Measurements from ENCODE around the genes HAUS5, KMT2B, PROSER3 and NPHS1.

DNA sequence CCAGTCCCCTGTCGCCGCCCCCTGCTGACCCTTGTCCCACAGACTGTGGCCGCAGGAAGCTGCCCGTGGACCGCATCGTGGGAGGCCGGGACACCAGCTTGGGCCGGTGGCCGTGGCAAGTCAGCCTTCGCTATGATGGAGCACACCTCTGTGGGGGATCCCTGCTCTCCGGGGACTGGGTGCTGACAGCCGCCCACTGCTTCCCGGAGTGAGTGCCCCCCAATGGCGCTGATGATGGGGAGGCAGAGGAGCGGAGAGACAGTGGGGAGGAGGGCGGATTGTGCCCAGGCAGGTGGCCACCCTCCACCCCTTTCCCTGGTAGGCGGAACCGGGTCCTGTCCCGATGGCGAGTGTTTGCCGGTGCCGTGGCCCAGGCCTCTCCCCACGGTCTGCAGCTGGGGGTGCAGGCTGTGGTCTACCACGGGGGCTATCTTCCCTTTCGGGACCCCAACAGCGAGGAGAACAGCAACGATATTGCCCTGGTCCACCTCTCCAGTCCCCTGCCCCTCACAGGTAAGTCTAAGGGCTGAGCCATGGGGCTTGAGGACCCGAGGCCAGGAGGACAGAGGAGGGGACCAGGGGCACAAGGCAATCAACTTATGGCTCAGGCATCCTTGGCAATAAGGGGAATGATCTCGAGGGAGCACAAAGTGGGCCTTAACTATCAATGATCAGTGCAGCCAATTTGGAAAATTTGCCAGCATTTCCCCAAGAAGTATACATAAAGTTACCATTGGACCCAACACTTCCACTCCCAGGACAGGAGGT is 19.0 kb downstream of the HPN start:
- RRBS = 73% methylated on average over 4 of the region's 29 CpGs

DNA sequence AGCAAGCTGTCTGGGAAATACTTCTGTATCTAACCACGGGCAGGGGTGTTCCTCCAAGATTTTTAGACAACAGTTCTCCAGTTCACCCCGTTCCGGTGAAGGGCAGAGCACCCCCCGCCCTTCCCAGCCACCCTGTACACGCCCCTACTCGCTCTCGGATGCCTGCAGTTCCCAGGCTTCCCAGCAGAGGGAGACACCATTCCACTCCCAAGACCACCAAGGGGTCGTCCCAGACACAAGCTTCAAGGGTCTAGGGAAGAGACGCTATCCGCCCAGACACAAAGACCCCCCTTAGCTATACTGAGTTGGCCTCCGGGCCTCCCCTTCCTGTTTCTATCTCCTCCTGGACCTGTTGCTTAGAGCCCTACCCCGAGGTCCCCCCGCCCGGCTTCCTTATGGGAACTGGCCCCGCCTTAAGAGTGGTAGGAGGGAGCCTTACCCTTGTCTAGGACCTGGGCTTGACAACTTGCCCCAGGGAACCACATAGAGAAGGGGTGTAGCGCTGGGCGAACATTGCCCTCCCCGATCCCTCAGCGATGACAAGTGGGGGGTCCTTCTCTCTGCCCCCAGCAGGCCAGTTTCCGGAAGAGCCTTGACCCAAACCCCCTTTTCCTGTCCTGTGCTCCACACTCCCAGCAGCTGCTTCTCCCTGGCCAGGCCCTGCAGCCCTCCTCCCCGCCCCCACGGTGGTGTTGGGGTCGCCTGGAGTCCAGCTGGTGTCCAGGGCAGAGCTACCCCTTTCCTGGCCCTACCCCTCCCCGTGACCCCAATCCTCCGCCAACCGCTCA is 836 bp upstream of the FXYD3 start:
- RRBS = 3% methylated on average over 4 of the region's 26 CpGs

DNA sequence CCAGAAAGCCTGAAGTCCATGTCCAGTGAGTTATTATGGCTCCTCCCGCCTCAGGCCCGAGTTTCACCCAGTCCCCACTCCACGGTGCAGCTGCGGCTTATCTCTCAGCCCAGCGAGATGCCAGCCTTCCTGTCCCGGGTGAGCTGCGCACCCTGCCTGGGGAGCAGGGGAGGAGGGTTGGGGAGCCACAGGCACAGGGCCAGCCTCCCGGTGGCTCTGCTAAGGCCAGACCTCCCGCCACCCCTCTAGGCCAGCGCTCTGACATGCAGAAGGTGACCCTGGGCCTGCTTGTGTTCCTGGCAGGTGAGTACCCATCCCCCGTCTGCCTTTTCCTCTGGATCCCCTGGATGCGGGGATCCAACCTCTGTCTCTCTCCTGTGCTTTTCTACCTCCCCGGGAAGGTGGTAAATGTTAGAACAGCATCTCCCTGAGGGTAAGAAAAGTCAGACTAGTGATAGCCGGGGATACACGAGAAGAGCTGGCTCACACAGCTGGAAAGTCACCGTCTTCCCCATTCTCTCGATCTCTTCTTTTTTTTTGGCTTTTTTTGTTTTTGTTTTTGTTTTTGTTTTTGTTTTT is 3.6 kb downstream of the FXYD3 start:
- RRBS = 61% methylated on average over 3 of the region's 17 CpGs

- RRBS = 82% methylated on average over 7 of the region's 41 CpGs
These were observed 9.2 kb downstream of the LGI4 start for GRCh38 chr19:35125248-35126475.

GRCh38 chr19:35131148-35131550 is 3.7 kb downstream of the LGI4 start:
- RRBS = no CpG with 5 or more reads among the region's 20 CpGs

DNA sequence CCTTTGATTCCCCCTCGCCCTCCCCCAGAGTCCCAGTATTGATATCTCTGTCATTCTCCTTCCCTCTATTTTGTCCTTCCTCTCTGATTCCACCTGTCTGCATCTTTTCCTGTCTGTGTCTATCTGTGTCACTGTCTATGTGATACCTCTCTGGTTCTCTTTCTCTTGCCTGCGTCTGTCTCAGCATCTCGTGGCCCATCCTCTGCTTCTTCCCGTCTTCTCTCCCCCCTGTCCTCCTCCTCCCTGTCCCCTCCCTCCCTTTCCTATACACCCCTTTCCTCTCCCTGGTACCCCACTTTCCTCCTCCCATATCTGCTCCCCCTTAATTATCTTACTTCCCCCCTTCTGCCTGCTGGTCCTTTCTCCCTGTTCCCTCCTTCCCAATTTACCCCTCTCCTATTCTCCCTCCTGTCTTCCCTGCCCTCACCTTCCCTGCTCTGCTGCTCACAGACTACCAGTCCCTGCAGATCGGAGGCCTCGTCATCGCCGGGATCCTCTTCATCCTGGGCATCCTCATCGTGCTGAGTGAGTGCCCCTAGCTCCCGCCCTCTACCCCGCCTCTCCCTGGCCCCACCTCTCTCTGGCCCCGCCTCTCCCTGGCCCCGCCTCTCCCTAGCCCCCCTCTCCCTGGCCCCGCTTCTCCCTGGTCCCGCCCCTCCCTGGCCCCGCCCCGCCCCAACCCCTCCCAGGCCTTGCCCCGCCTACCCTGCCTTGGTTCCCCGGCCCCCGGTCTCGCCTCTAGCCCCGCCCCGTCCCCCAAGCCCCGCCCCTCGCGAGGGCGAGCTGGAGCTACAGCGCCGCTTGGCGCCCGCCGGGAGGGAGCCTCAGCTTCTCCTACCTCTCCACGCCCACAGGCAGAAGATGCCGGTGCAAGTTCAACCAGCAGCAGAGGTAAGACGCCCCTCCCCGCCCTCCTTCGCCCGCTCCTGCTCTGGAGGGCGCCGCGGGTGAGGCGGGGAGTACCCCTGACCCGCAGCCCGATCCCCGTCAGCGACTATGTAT is 2.1 kb upstream of the FXYD7 start:
- RRBS = 4% methylated on average over 7 of the region's 46 CpGs

GRCh38 chr19:35152573-35152872 is 2.0 kb upstream of the FXYD5 start:
- RRBS = no CpG with 5 or more reads among the region's 4 CpGs

DNA sequence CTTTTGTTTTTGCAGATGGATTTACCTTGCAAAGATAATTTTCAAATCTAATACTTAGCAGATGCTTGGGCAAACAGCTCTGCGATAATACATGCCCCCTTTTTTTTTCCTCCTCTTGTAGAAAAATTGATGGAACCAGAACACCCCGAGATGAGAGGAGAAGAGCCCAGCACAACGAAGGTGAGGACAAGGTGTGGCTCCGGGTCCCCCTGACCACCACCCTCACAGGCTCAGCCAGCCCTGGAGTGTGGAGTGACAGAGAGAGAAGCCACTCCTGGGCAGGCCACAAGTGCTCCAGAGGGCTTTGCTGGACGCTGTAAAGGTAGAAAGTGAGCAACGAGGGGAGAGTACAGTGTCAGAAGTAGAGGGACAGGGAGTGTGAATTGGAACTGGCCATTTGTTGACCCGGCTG is 2.2 kb downstream of the USF2 start:
- RRBS = 89% methylated on average over 1 of the region's 7 CpGs

DNA sequence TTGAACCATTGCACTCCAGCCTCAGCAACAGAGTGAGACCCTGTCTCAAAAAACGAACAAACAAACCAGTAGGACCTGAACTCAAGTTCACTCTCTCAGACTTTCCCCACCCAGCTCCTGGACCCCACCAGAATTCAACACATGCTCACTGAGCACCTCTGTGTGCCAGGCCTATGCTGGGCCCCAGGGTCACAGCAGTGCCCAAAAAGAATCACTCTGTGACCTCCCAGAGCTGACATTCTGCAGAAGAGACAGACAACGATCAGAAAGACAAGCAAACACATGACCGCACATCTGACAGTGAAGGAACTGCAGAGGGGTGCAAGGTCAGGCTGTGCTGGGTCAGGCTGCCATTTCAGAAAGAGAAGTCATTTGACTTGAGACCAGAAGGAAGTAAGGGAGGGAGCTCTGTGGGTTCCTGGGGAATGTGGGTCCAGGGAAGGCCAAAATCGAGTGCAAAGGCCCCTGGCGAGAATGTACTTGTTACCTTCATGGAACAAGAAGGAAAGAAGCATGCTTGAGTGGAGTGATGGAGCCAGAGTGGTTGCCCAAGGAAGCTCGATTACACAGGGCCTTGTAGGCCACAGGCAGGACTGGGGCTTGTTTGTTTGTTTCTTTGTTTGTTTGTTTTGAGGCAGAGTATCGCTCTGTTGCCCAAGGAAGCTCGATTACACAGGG is 11.5 kb upstream of the CD22 start:
- RRBS = no CpG with 5 or more reads among the region's 8 CpGs

DNA sequence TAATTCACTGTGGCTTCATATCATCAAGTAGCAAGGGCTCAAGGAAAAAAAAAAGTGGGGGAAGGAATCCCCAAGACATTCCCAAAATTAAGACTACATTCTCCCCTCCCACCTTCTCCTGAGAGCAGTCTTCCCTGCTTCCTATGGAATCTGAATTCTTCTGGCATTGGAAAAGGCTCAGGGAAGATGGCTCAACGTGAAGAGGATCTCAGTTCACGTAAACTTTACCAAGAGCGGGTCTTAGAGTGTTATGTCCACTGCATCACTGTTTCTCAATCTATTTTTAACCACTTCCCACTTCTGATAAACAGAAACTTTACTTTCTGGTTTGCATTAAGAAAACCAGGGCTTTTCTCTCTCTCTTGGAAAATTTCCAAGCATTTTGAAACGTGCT is 11.8 kb upstream of the FFAR2 start:
- RRBS = no CpG with 5 or more reads among the region's 4 CpGs

DNA sequence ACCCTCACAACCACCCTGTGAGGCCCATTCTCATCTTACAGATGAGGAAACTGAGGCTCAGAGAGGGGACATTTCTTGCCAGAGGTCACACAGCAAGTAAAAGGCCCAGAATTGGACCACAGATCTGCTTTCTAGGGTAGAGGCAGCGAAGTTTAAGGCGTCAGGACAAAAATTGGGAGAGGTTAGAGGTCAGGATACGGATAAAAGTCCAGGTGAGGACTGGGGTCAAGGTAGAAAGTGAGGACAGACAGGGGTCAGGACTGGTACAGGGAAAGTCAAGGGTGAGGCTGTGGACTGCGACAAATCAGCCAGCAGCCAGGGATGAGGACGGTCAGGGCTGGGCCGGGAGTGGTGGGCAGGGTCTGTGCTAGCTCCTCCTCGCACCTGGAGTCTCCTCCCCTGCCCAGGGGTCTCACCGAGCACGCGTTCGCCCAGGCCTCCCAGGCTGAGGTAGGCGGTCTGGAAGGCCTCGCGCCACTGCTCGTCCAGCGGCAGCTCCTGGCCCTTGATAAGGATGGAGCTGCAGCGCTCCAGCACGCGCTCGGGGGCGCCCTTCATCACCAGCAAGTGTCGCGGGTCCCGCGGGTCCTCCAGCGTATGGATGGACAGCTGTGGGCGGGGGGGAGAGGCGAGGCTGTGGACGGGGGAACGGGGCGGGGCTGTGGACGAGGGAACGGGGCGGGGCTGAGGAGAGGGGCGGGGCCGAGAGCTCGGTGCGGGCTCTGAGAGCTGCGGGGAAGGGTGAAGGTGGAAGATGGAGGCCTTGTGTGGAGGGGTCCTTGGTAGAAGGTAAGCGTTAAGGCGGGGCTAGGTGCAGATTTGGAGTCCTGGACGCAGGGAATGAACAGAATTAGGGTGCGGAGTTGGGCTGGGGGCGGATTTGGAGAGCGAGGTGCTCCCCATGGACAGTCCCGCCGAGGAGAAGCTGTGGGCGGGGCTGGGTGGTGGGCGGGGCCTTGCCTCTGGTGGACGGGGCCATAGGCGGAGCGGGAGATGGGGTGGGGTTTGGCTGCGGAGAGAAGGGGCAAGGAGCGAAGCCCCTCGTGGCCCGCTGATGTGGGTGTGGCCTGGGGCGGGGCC is 5.9 kb downstream of the ATP4A start:
- RRBS = no CpG with 5 or more reads among the region's 57 CpGs

DNA sequence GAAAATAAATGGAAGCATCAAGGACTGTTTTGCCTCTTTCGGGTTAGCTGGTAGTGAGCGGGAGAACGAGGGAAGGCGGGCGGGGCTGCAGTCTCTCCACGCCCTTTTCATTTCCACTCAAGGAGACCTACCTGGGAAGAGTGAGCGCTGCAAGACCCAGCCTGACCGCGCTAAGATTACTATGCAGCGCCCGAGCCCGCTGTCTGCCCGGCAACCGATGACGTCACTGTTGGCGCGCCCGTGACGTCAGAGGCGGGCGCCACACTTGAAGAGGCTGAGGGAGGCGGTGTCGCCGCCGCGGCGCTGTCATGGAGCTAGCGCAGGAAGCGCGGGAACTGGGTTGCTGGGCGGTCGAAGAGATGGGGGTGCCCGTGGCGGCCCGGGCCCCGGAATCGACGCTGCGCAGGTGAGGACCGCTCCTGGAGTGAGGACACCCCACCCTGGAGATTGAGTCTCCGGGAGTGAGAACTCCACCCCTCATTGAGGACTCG is at the start of gene HAUS5:
TSS of gene HAUS5 (plus strand) at position 249 of the 491 bp plus-strand sequence.
- RRBS = 1% methylated on average over 6 of the region's 42 CpGs

DNA sequence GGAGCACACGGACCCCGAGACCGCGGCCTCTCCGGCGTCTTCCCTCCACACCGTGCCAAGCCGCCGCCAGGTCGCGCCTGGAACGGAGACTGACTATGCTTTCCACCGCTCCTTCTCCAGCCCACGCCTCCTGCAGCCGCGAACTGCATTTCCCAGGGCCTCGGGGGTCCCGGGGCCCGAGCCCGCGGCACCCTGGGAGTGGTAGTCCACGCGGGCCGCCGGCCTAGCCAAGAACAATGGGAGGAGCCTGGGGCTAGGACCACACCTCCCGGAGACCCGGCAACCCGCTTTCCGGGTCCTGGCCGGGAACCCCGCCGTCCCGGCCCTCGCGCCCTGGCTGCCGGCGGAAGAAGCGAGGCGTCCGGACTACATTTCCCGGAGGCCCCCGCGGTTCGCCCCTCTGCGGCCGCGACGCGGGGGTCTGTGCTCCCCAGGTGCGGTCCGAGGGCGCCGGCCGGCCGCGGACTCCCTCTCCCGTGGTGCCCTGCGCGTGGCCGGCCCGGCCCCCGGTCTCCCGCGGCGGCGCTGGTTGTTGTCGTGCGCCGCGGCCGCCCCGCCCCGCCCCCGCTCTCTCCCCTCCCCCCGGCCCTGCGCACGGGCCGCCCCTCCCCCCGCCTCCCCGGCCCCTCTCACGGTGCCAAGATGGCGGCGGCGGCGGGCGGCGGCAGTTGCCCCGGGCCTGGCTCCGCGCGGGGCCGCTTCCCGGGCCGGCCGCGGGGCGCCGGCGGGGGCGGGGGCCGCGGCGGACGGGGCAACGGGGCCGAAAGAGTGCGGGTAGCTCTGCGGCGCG is at the start of gene KMT2B:
TSS of gene KMT2B (plus strand) at position 627 of the 790 bp plus-strand sequence.
- RRBS = 2% methylated on average over 61 of the region's 110 CpGs

- RRBS = no CpG with 5 or more reads among the region's 14 CpGs
These were observed 2.7 kb downstream of the KMT2B start for GRCh38 chr19:35720514-35720919.

DNA sequence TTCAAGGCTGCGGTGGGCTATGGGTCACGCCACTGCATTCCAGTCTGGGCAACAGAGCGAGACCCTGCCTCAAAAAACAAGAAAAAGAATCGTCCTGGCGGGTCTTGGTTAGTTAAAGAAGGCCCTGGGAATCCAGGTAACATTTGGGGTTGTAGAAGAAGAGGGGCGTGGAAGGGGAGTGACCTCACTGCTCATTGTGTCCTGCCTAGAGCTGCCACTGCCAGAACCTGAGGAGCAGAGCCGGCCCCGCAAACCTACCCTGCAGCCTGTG is 6.6 kb downstream of the KMT2B start:
- RRBS = no CpG with 5 or more reads among the region's 8 CpGs

GRCh38 chr19:35758024-35758403 is at the start of gene PROSER3:
Gene PROSER3 (plus strand): TSS chr19:35758176.
- RRBS = 2% methylated on average over 9 of the region's 32 CpGs

GRCh38 chr19:35784274-35785526 is 9.3 kb downstream of the ARHGAP33 start:
- RRBS = 71% methylated on average over 24 of the region's 66 CpGs

GRCh38 chr19:35811469-35812056 is 1.1 kb downstream of the PRODH2 start:
- RRBS = no CpG with 5 or more reads among the region's 8 CpGs

- RRBS = no CpG with 5 or more reads among the region's 8 CpGs
These were observed at the start of gene NPHS1 for GRCh38 chr19:35852217-35852912. Gene NPHS1 (minus strand): TSS chr19:35852504.

DNA sequence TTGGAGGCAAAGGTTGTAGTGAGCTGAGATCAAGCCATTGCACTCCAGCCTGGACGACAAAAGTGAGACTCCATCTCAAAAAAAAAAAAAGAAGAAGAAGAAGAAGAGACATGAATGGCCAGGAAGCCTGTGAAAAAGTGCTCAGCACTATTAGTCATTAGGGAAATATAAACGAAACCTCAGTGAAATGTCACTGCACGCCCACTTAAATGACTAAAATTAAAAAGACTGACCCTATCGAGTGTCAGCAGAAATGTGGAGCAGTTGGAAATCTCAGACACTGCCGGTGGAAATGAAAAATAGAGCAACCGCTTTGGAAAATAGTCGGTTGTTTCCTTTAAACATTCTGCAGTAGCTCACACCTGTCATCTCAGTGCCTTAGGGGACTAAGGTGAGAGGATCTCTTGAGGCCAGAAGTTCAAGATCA is 5.5 kb upstream of the TYROBP start:
- RRBS = no CpG with 5 or more reads among the region's 7 CpGs